ENCODE measurements around a stretch of chr6.

GRCh38 chr6:127457249-127457863 is 1.8 kb downstream of the KIAA0408 start:
- PRO-cap, 2 experiments, result no peak in any of the 2 experiments

- PRO-cap, 2 experiments, result no peak in any of the 2 experiments
These were observed 4.9 kb upstream of the KIAA0408 start for GRCh38 chr6:127464004-127464624.

DNA sequence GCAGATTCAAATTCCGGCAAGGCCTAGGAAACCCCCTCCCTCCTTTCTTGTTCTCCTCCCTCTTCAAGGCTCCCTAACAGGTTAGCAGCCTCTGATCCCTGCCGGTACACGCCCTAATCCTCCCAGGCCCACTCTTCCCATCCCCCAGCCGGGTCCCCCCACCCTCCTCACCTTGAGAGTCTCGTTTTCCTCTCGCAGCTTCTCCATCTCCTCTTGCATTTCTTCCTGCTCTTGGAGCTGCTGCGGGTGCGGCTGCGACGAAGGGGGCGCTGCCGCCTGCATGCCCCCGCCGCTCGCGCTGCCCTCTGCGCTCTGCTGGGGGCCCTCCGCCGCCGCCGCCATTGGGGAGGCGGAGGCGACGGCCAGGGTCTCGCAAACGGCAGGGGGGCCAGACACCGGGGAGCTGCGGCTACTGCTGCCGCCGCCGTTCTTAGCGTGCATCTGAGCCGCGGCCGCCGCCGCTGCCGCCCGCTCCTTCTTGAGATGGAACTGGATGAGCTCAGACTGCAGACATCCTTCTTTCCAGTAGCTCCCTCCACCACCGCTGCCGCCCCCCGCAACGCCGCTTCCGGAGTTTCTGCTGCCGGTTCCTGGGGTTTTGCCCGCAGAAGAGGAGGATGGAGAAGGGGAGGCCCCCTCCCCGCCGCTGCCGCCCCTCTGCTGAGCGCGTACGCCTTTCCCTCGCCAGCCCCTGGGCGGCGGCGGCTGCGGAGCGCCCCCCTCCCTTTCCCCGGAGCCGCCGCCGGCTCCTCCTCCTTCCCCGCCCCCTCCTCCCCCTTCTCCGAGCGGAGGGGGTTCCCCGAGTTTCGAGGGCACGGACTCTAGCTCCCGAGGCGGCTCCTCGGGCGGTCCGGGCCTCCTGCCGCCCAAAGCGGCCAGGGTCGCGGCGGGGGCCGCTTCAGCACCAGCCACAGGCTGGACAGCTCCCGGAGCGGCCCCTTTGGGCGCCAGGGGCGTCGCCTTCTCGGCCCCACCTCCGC is 56.4 kb upstream of the KIAA0408 start:
- PRO-cap, 2 experiments, result peak in 2 of 2 experiments; most common minus-strand start position 659 of the sequence (in 2)

GRCh38 chr6:128044378-128044992 is 143.6 kb upstream of the THEMIS start:
- PRO-cap, 2 experiments, result no peak in any of the 2 experiments

GRCh38 chr6:128124428-128124994 is 223.7 kb upstream of the THEMIS start:
- PRO-cap, 2 experiments, result no peak in any of the 2 experiments

DNA sequence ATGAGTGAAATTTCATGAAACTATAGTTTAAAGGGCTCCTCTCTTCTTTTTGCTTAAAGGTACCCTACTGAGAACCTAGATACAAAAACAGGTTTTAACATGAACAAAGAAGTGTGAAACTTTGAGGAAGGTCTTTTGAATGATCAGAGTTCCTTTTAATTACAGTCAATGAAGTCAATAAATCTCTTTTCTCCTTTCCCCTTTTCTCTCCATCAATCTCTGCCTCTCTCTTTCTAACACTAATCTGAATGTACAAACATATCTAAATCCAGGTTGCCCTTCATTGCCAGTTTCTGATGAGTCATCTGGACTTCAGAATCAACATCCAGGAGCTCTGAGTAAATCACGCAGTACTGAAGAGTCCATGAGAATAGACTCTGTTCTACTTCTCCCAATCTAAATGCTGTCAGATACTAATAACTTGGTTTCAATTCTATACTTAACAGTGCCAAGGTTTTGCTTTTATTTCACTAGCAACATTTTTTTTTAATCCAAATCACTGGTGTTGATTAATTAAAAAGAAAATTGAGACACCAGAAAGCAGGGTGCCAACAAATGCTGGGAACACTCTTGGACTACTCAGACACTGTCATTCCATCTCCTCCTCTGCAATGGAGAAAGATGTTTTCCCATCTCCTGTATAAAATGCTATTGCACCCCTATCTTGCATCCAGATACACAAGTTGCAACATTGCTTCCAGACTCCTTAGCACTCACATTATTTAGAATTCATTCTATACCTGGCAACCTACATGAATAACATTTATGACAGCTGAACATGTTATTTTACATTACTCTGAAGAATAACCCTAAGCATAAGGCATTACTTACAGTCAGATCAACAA is 238.8 kb upstream of the THEMIS start:
- PRO-cap, 2 experiments, result no peak in any of the 2 experiments

GRCh38 chr6:128498101-128498691 is 22.2 kb downstream of the PTPRK start:
- PRO-cap, 2 experiments, result no peak in any of the 2 experiments

DNA sequence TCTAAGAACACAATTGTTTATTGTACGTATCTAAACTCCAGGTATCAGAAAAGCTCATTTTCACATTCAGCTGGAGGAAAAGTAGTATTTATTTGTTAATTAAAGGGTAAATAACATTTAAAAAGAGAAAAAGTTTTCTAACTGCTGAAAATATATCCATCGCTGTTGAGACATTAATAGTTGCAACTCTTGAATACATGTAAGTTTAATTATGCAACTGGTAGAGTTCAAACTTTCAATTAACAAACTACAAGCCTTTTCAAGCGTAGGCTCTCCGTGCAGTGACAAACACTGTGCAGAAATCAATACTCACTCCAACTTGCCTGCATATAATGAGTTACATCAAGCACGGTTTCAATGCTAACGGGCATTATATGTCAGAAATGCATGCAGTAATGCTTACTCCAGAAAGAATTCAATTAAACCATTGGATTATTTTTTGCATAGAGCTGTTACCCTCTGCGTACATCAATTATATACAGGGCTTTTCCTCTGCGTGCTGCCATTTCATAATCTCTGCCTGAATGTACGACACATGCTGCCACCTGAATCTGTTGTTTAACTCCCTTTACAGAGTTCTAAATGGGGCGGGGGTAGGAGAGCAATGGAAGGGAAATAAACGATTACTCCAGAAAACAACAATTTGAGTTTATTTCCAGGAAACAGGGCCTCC is 2.0 kb downstream of the PTPRK start:
- PRO-cap, 2 experiments, result no peak in any of the 2 experiments

GRCh38 chr6:128518972-128519523 is 1.4 kb downstream of the PTPRK start:
- PRO-cap, 2 experiments, result no peak in any of the 2 experiments

DNA sequence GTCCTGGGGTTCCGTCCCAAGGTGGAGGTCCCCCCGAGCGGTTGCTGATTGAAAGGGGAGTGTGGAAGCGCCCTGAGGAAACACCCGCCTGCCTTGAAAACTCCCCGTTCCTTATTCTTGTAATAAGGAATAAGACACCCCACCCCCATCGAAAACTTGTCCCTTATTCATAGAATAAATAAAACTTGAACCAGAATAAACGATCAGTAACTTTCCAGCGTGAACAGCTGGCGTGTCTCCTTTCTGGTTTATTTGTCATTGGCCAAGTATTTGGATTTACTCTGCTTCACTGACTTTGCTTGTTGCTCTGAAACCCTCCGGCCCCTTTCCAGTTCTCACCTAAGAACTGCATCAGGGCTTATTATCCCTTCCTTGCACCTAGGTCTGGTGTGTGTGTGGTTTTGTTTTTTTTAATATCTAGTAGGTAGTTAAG is 559 bp upstream of the PTPRK start:
- PRO-cap, 2 experiments, result no peak in any of the 2 experiments

DNA sequence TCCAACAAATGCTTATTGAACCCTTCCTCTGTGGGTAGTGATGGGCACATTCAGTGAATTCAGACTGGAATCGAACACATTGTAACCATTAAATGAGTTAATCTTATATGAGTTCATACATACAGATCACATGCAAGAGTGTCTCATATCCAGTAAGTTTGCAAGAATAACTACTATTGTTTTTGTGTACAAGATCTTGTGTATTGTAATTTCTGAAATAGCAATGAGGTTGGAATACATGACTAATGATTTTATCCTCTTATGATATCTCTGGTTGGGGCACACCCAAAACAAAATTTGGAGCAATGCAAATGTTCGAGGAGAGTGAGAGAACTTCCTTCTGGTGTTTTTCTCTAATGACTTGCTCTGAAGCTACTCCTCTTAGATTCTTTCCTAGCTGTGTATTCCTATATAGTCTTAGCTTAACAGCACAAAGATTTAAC is 252.4 kb downstream of the LAMA2 start:
- PRO-cap, 2 experiments, result no peak in any of the 2 experiments

- PRO-cap, 2 experiments, result no peak in any of the 2 experiments
These were observed 255.7 kb downstream of the LAMA2 start for GRCh38 chr6:129138432-129139205.

DNA sequence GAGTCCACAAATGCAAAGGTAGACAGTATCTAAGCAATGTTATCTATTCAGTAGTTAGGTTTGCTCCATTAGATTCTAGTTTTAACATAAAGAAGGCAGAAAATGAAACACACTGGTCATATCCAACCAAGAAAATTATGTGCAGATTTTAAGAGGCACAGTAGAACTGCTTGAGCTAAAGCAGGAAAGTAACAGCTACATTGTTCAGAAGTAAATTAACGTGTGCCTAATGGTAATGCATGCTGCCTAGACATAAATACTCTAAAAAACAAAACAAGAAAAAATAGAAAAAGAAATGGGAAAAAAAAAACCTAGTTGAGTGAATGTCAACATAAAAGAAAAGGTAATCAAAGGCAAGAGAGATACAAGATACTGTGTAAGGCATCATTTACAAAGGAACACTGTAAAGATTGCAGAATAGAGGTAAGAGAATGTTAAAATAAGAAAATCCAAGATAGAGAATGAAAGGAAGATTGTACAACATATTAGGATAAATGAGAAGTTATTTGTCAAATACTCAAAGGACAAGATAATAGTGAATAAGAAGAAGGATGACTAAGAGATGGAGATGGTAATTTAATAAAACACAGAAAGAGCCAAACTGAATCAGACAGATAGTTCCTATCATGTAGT is 332.2 kb downstream of the ARHGAP18 start:
- PRO-cap, 2 experiments, result no peak in any of the 2 experiments

GRCh38 chr6:129490258-129490818 is 219.6 kb downstream of the ARHGAP18 start:
- PRO-cap, 2 experiments, result peak in 2 of 2 experiments; most common plus-strand start chr6:129490717 (in 2); most common minus-strand start chr6:129490591 (in 1)

DNA sequence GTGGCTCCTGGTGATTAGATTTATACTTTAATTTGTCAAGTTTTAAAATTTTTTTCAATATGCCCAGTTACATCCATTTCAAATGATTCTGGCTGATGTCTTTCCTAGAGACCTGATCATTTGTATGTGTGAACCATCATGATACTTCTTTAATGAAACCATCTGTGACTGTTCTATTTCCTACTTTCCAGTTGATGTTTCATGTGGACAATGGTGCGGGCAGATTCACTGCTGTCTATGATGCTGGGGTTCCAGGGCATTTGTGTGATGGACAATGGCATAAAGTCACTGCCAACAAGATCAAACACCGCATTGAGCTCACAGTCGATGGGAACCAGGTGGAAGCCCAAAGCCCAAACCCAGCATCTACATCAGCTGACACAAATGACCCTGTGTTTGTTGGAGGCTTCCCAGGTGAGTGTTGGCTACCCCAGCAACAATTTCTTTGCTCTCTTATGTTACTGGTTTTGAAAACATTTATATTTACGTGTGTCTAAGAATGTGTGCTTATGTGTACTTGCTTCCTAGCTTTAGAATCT is 195.7 kb downstream of the ARHGAP18 start:
- PRO-cap, 2 experiments, result no peak in any of the 2 experiments

DNA sequence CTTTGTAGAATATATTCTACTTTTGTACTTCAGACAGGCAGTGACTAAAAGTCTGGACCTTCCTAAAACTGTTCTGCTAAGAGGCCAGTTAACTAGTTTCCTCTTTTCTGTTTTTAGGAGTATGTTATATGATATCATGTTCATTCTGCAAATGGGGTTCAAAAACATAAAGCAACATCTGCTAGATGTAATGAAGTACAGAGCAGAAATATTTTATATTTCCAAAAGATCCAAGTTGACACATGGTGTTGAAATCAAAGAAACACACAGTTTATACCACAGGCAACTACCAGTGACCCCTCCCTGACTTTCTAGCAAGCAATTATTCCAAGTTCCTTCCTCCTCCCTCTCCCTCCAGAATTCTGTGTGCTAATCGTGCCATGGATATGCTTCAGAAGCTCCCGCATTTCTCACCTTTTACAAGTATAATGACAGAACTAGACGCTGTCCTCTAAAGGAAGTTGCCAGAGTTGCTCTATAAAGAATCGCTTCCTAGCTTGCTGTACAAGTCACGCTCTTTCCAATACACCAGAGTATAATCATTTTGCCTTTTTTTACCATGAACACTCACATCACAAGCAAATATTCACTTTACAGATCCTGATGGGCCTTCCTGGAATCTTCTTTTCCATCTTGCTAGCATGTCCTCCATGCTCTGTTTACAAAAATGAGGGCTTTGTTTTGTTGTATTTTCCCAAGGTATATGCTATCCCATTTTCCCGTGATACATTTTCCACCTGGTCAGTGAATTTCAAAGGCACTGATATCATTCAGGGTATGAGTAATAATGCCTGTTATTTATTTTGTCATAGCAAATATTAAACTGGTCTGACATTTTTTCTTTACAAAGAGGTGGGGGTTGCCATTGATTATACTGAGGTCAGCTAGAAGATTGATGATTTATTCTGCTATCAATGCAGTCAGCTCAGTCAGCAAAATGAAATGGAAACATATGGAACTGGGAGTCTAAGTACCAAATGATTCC is 64.5 kb downstream of the ARHGAP18 start:
- PRO-cap, 2 experiments, result no peak in any of the 2 experiments

GRCh38 chr6:129683745-129684559 is 26.0 kb downstream of the ARHGAP18 start:
- PRO-cap, 2 experiments, result no peak in any of the 2 experiments

DNA sequence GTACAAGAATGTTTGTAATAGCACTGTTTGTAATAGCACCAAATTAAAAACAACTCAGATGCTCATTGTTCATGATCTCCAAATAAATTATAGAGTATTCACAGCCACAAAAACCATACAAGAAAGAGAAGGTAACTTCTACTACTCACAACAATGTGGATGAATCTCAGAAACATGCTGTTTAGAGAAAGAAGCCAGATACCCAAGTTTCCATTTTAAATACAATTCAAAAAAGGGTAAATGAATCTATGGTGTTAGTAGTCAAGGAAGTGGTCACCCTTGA is 90.8 kb downstream of the SAMD3 start:
- PRO-cap, 2 experiments, result peak in 2 of 2 experiments; most common minus-strand start position 210 of the sequence (in 1)

GRCh38 chr6:130183602-130184450 is 38.9 kb downstream of the SAMD3 start:
- PRO-cap, 2 experiments, result peak in 1 of 2 experiments; most common plus-strand start chr6:130183973 (in 1); most common minus-strand start chr6:130183886 (in 1)

GRCh38 chr6:130853427-130853798 is 26.2 kb downstream of the SMLR1 start:
- PRO-cap, 2 experiments, result no peak in any of the 2 experiments